Neural crest cell (in vitro differentiated cells): ENCODE measurements around the gene PRR18.

DNA sequence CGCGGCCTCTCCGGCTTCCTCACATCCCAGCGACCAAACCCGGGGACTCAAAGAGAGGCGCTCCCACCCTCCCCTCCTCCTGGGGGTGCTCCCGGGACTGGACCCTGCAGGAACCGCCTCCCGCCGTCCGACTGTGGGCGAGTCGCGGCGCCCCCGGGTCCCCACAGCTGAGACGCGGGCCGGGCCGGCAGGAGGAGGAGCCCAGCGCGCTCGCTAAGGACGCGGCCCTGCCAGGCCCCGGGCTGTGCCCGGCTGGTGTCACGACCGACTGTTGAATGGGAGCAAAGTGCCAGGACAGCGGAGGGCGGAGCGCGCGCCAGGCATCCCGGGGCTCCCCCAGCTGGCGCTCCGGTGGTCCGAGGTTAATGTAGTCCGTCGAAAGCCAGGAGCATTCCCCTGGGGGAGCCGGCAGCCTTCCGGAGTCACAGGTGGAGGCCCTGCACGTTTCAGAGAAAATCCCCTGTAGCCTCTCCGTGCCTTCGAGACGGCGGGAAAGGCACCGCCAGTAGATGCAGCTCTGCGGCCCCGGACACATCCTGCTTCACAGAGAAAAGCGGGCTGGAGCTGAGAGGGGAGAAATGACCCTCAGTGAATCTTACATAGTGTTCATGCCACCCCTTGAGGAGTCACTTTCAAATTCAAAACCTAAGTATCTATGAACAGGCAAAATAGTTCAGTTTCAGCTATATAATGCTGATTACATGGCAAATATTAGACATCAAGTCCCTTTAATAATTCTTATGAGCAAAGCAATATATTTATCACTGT, at the start of gene PRR18:
Gene PRR18, minus strand, starts transcription at position 133 of the 768 bp plus-strand sequence.
- PRO-cap: unidirectional peak, minus-strand start at position 277 of the sequence

DNA sequence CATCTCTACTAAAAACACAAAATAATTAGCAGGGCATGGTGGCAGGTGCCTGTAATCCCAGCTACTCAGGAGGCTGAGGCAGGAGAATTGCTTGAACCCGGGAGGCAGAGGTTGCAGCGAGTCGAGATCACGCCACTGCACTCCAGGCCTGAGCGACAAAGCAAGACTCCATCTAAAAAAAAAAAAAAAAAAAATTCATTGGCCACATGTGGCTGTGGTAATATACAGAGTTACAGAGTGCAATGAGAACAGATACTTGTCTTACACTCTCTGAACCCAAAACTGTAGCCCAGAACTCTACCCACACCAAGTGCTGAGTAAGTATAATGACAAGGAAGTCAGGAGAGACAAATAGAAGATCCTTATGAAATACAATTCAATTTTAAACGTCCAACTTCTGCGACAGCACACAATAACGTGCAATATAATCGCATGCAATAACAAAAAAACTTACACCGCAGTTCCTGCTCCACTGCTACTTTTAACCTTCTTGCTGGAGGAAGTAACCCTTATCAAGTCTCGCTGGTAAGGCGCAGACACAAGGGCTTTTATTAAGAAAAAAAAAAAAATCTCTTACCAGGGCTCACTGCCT, 974 bp downstream of the SFT2D1 start:
- PRO-cap: no peak

- PRO-cap: bidirectional peak, plus-strand start at chr6:166383189, minus-strand start at chr6:166382937; unidirectional peak, plus-strand start at chr6:166383475
These were observed 702 bp upstream of the MPC1 start for GRCh38 chr6:166383050-166384233.

GRCh38 chr6:166588574-166589134, 2.2 kb upstream of the RAMACL start:
- PRO-cap: no peak

- PRO-cap: bidirectional peak, plus-strand start at chr6:166627674, minus-strand start at chr6:166627760; bidirectional peak, plus-strand start at chr6:166628037, minus-strand start at chr6:166627972; bidirectional peak, plus-strand start at chr6:166628383, minus-strand start at chr6:166628392
These were observed 724 bp upstream of the RPS6KA2 start for GRCh38 chr6:166627429-166628521.

- PRO-cap: no peak
These were observed 144.2 kb upstream of the RPS6KA2 start for GRCh38 chr6:166771313-166771540.

GRCh38 chr6:166788871-166789087, 161.7 kb upstream of the RPS6KA2 start:
- PRO-cap: no peak

DNA sequence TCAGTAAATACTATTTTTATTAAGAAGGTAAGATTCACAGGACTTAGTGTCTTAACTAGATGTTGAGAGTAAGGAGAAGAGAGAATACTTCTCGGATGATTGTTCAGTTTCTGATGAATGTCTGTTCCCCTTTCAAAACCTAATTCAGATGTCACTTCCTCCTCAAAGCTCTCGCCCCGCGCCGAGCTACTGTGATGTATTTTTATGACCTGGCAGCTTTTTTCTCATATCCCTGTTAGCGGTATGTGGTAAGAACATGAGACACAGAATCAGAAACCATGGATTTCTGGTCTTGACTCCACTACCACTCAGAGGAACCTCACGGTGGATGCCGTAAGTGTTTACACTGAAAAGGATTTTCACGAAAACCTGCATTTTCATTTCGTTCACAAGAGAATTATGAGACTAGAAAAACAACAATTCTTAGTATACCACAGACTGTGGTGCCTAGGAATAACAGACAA, 48.4 kb downstream of the CEP43 start:
- PRO-cap: no peak

DNA sequence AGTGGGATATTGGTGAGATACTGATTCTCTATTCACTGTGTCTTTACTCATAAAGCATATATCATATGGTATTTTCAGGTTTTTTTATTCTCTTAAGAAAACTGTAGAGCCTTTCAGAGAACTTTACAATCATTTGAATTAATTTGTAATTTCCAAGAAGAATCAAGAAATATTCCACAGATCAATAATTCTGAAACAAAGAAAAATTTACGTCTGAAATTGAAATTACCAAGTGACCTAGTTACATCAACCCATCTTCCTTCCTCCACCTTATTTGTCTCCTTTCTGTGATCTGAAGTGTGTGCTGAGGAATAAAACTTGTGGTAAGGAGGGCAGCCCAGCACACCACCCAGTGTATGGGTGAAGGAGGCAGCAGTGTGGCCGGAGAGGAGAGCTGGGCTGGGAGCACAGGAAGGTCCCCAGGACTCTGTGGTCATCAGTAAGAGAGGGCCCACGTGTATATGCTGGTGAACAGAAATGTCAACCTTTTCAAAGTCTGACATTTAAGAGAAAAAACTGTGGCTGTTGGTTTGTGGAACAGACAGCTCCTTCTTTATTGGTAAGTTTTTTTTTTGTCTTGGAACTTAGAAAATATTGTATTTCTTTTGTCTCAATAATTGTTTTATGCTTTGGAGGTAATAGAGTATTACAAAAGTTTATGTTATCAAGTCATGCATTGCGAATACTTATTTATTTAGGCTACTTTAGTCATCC, 11.3 kb upstream of the CCR6 start:
- PRO-cap: no peak

- PRO-cap: no peak
These were observed 6.9 kb upstream of the CCR6 start for GRCh38 chr6:167115856-167116568.

GRCh38 chr6:167125449-167125952, 2.6 kb downstream of the CCR6 start:
- PRO-cap: no peak

- PRO-cap: no peak
These were observed 6.1 kb upstream of the UNC93A start for GRCh38 chr6:167284876-167285604.

GRCh38 chr6:167450672-167451241, 125.9 kb downstream of the TTLL2 start:
- PRO-cap: no peak

- PRO-cap: no peak
These were observed 199.7 kb downstream of the TTLL2 start for GRCh38 chr6:167524450-167525052.

GRCh38 chr6:167778395-167778953, 48.2 kb upstream of the AFDN start:
- PRO-cap: no peak

DNA sequence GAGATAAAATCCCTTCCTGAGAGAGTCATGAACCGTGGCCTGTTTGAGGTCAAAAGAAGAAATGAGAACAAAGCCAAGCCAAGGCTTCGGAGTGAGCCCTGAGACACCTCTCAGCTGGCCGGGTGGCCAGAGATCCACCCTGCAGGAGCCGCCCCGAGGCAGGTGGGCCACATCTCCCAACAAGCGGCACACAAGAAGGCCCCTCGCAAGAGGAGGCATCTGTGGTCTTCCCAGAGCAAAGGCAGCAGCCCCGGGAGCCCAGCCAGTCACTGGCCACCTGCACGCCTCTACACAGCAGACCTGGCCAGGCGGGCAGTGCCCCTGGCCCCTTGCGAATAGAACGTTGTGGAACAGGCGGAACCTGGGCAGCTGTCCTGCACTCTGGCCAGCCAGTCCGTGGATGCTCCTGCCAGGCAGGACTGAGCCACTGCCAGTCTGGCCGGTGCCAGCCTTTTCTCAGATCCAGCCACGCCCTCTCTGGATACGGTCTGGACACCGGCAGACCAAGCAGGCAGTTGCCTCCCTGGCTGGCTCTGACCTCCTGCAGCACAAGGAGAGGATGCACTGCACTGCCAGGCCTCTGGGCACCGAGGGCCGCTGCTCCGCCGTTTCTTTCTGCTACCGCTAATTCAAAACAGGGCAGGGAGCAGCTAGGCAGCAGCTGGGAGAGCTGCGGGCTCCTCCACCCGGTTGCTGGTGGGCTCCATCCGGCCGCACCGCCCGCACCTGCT, 30.7 kb upstream of the AFDN start:
- PRO-cap: no peak

GRCh38 chr6:167796606-167797000, 30.1 kb upstream of the AFDN start:
- PRO-cap: no peak

DNA sequence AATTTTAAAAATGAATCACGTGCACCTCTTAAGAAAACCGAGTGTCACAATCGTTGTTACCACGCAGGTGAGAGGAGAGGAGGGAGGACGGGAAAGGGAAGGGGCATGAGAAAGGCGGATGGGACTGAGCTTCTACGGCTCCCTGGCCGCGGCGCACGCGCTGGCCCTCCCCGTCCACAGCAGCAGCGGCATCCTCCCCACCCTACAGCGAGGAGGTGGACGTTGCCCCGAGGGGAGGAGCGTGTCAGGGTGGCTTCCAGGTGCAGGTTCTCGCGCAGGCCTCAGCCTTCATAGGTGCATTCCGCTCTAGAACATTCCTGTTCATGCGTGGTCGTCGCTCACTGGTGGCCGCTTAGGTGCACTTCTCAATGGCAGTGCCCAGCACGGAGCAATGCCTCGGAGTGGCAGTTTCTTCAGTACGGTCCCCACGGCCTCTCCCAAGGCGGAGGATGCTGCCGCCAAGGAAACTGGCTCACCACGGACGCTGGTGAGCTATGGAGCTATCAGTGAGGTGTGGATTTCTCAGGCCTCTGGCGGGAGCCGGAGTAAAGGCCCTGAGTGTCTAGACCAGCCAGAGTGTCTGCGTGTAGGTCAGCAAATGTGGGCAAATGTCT, 29.6 kb upstream of the AFDN start:
- PRO-cap: no peak

- PRO-cap: unidirectional peak, minus-strand start at chr6:168060596
These were observed 18.6 kb downstream of the FRMD1 start for GRCh38 chr6:168060257-168060962.

- PRO-cap: no peak
These were observed 110.5 kb downstream of the DACT2 start for GRCh38 chr6:168208952-168209592.